Camera-type eye (tissue), 1 donor: ENCODE measurements around a stretch of chr4.

DNA sequence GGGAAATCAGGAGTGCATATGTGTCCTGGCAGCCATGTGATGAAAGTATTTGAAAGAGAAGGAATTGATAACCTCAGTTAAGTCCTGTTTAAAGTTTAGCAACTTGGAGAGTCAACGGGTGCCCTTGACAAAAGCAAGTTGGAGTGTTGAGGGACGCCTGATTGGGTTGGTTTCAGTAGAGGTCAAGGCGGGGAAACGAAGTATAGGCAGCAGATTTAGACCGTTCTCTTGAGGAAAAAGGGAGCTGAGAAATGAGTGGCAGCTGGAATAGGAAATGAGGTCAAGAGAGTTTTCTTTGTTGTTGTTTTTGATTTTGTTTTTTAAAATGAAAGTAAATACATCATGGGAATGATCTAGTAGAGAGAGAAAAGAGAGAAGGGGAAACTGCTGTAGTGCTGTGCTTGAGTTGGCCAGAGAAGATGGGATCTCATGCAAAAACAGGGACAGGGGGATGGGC is 91.5 kb downstream of the BMPR1B start:
- RAMPAGE, long total RNA, result no peak

DNA sequence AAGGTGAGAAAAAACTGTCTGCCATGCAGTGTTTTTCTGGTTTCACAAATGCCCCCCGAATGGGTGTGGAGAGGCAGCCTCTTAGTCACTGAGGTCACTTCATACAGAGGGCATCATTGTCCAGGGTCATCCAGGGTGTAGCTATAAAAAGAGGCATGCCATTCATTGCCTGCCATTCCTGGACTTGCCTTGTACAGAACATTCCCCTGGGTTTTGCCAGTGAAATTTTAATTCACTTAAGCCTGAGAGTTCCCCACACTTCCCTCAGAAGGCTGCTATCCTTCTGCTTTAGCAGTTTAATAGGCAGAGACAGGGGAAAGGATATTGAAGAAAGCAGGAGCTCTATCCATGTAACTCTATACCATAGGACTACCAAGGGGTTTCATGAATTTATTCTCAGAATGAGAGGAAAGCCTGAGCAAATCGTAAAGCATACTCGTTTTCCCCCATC is 230.2 kb downstream of the UNC5C start:
- RAMPAGE, long total RNA, result no peak

GRCh38 chr4:95361411-95361823 is 187.4 kb downstream of the UNC5C start:
- RAMPAGE, long total RNA, result no peak

- RAMPAGE, long total RNA, result no peak
Observed at GRCh38 chr4:95544572-95545399, 4.0 kb downstream of the UNC5C start.

DNA sequence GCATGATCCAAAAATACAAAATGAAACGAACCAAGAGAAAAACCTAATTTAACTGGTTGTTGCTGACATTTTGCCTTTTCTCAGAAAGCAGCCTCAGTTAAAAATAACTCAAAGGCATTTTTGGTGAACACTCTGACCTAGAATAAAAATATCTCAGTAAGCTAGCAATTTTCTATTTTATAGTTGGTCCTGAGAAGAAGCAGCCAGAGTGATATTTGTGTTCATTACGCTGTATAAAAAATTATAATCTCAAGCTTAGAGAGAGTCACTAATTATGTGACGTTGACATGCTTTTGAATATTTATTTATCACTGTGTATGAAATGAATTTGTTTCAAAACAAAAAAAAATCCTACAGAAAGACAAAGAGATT is 74.2 kb upstream of the UNC5C start:
- RAMPAGE, long total RNA, result no peak

DNA sequence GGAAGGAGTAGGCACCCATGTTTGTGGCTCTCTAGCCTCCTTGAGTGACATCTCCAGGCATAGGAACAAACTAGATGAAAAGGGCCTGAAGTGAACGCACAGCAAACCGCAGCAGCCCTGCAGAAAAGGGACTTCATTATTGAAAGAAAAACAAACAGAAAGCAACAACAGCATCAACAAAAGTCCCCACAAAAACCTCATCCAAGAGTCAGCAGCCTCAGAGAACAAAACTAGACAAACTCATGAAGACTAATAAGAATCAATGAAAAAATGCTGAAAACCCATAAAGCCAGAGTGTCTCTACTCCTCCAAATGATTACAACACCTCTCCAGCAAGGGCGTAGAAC is 805.7 kb downstream of the STPG2 start:
- RAMPAGE, long total RNA, result no peak

DNA sequence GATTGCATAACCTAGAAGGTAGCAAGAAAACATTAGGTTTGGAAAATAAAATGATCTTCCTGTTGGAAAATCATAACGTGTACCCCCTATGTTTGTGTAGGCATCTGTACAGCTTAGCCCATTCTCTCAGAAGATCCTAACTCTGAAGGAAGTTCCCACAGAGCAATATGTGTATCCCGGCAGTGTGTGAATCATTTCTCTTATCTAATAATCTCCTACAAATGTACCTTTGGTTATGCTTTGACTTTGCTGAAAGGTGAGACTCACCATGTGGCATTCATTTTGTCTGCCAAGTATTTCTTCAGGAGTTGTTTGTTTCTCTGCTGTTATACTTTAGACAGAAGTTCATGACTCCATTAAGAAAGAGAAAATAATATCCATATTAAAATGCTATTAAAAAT is 646.7 kb downstream of the STPG2 start:
- RAMPAGE, long total RNA, result no peak

DNA sequence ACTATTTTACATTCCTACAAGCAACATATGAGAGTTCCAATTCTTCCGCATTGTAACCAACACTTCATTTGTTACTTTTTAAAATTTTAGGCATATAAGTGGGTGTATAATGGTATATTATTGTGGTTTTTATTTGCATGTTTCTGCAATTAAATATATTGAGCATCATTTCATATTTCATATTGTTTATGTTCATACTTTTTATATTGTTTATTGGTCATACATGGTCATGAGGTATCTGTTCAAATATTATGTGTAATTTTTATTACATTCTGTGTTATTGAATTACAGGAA is 609.3 kb downstream of the STPG2 start:
- RAMPAGE, long total RNA, result no peak

- RAMPAGE, long total RNA, result no peak
Observed at GRCh38 chr4:98232174-98232794, 28.9 kb upstream of the RAP1GDS1 start.

DNA sequence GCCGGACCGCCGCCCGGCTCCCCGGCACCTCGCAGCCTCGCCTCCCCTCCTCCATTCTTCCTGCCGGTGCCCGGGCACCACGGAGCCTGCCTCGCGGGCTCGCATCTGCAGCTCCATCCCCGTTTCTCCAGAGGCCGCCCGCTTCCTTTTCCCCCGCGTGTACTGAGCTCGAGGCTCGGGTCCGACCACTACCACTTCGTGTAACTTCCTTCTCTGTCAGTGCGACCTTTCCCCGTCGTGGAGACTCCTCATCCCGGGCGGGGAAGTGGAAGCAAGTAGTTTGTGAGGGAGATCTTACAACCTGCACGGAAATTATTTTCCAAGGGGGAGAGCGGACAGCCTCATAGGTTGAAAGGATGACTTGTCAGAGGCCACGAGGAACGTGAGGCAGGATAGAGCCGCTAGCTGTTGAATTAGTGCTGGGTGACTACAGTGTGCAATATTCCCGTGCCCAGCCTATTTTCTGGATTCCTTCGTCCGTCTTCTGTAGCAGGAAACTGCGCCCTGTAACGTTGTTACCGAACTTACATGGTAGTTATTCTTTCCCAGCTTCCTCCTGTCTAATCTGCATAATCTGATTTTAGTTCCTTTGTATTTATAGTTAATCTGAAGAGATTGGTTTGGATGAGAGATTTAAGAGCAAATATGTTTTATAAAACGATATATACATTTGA is 742 bp downstream of the RAP1GDS1 start:
- RAMPAGE, long total RNA, result no peak

DNA sequence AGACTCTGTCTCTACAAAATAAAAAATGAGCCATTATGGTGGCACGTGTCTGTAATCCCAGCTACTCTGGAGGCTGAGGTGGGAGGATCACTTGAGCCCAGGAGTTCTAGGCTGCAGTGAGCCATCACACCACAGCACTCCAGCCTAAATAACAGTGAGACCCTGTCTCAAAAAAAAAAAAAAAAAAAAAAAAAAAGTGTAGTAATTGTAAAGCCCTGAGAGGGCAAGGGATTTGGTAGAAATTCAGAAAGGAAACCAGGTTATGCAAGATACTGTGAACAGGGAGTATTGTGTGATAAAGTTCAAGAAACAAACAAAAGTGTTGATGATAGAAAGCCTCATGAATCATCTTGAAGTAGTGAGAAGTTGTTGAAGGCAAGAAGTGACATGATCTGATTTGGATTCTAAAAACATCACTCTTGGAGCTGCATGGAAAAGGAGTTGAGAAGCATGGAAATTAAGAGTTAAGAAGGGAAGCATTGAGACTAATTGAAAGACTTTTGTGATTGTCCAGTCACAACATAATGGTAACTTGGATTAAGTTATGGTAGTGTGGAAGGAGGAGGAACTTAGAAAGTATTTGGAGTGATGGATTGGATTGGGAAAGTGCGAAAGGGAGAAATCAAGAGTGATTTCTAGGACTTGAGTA is 102.2 kb downstream of the RAP1GDS1 start:
- RAMPAGE, long total RNA, result no peak

- RAMPAGE, long total RNA, result no peak
Observed at GRCh38 chr4:98478468-98479160, 179.8 kb downstream of the TSPAN5 start.

- RAMPAGE, long total RNA, result no peak
Observed at GRCh38 chr4:98570833-98571404, 87.5 kb downstream of the TSPAN5 start.

DNA sequence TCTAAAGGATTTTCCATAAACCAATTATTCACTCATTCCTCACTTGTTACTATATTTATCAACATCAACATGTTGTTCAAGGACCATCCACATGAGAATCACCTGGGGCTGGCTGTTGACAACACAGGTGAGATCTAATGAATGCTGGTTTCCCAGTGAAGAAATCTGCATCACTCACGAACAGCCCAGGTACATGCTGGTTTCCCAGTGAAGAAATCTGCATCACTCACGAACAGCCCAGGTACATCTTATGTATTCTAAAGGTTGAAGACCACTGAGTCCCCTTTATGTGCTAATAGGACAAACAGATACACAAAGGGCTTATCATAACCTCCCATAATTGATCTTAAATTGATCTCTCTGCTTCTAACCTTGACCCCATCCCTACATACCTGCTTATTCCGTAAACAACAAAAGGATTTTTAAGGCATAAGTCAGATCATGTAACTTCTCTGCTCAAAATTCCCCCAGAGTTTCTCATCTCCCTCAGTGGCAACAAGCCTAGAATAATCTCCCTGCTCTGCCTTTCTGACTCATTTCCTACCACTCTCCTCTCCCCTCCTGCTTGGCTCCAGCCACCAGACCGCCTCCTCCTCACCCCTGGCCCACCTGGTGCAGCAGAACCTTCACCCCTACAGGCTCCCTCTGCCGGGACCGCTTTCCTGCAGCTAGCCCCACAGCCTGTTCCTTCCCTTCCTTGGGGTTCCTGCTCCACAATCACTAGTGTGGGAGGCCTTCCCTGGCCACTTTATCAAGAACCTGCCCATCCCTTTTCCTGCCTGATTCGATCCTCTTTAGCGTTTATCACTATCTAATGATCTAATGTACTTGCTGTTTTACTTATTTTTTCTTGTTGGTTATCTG is 32.2 kb downstream of the TSPAN5 start:
- RAMPAGE, long total RNA, result no peak

GRCh38 chr4:98660063-98660649 is 1.7 kb upstream of the TSPAN5 start:
- RAMPAGE, long total RNA, result no peak

DNA sequence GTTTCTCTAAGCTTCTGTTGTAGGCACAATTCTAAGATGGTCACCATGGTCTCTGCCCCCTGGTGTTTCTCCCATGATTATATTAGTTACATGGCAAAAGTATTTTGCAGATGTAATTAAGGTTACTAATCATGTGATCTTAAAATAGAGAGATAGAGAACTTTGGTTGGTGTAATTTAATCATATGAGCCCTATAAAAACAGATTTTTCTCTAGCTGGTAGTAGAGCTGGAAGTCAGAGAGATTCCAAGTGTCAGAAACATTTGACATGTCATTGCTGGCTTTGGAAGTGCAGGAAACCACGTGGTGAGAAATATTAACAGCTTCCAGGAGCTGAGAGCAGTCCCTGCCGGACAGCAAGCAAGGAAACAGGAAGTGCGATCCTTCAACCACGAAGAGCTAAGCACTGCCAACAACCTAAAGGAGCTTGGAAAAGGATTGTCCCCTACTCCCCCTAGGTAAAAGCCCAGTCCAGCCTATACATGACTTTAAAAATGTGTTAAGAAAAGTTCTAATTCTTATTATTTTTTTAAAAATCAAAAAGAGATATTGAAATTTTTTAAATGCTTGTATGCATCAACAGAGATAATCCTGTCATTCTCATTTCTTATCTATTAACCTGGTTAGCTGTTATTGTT is 89.7 kb downstream of the EIF4E start:
- RAMPAGE, long total RNA, result no peak

GRCh38 chr4:99124885-99125607 is 19.1 kb downstream of the ADH4 start:
- RAMPAGE, long total RNA, result no peak

DNA sequence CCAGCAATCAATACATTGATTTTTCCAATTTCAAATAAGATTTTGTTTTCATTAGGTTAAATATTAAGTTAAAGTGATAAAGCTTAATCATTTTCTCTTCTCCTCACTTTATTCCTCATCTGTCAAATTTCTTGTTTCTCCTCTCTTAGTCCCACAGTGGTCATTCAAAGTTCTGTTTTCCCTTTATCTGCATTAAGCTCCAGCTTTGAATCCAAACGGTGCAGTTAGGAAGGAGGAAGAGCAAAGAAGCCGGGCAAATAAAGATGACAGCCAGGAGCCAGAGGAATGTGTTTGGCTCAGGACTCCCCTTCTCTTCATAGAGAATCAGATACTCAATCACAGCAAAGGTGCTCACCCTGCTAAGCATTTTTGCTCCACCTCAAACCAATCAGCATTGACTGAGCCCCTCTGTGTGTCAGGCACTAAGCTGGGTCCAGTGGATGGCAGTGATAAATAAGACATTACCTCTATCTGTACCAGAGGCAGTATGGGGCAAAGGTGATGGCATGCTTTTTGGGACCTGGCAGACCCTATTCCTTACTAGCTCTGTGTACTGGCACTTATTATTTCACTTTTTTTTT is 434 bp upstream of the ADH1A start:
- RAMPAGE, long total RNA, result no peak

DNA sequence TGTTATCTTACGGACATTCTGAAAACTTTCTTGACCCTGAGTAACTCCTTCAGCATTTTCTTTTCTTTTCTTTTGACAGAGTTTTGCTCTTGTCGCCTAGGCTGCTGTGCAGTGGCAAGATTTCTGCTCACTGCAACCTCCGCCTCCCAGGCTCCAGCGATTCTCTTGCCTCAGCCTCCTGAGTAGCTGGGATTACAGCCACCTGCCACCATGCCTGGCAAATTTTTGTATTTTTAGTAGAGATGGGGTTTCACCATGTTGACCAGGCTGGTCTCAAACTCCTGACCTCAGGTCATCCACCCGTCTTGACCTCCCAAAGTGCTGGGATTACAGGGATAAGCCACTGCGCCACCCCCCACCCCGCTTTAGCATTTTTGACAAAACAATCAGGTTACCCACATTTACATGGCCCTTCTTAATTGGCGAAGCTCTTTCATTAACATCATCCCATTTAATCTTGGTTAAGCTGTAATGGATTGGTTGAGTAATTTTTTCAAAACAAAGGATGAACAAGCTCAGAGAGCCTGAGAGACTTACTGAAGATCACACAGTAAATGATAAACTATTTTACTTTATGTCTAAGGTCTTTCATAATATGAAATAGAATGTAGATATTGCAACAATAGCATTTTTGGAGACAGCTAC is 15.1 kb downstream of the ADH1B start:
- RAMPAGE, long total RNA, result no peak

- RAMPAGE, long total RNA, result no peak
Observed at GRCh38 chr4:99306815-99307710, 14.1 kb downstream of the ADH1B start.